Airway epithelial cell (primary cell): ENCODE measurements around a stretch of chr20.

- RAMPAGE, long total RNA = no peak
These were observed 39.8 kb downstream of the TMEM230 start for GRCh38 chr20:5072646-5073890.

GRCh38 chr20:5128845-5129152 lies 2.0 kb downstream of the CDS2 start:
- RAMPAGE, long total RNA = no peak

DNA sequence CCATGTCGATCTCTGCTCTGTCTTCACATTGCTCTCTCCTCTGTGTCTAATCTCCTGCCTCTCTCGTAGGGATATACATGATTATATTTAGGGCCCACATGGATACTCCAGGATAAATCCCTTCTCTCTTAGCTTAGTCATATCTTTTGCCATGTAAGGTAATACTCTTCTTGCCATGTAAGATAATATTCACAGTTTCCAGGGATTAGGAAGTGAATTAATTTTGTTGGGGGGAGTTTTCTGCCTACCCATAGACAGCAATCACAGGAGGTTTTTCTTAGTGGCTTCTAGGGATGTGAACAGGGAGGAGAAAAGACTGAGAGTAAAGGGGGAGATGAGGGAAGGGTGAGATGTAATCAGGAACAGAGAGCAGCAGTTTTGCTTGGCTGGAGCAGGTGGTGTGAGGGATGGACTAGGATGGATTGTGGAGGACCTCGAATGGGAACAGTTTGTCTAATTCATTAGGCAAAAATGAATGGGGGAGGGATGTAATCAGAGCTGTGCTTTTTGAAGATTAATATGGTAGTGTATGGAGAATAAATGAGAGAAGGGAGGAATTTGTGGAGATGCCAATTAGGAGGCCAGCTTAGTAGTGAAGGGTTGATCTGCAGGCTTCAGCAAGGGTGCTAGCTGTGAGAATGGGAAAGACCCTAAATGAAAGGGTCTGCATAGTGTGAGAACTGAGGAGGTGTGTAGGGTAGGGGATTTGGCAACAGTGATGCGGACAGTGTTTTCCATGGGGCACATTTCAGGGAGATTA lies 28.9 kb downstream of the CDS2 start:
- RAMPAGE, long total RNA = no peak

GRCh38 chr20:5159889-5160373 lies 33.1 kb downstream of the CDS2 start:
- RAMPAGE, long total RNA = no peak

DNA sequence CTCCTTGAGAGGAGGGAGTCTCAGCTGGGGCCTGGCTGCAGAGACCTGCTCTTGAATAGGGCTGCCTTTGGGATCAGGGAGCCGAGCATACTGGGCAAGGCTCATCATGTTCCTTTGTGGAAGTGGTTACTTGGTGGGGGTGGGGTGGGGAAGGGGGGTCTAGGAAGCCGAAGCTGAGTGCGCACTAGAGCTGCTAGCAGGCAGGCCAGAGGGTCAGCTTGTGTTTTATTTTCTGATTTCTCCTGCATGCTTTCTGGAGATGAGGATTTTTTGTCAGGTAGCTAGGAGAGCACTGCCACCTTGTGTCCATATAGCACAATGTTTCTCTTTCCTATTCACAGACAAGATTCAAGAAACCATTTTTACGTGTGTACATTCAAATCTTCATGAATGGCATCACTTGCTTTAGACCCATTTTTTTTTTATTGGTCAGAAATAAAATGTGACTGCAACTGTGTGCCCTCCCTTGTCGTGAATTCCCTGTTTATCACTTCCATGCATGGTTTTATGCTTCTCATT lies 65.5 kb downstream of the CDS2 start:
- RAMPAGE, long total RNA = no peak

DNA sequence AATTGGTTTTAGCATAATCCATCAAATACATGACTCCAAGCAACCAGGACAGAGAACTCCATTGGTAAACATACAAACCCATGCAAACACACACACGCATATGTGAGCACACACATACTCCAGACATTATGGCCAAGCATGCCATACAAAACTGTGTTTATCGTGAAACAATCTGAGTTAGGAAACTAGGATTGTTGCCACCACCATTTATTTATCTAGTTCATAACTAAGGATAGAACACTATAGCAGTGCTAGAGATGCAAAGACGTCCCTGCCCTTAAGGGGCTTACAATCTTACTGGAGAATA lies 66.6 kb downstream of the GPCPD1 start:
- RAMPAGE, long total RNA = no peak

DNA sequence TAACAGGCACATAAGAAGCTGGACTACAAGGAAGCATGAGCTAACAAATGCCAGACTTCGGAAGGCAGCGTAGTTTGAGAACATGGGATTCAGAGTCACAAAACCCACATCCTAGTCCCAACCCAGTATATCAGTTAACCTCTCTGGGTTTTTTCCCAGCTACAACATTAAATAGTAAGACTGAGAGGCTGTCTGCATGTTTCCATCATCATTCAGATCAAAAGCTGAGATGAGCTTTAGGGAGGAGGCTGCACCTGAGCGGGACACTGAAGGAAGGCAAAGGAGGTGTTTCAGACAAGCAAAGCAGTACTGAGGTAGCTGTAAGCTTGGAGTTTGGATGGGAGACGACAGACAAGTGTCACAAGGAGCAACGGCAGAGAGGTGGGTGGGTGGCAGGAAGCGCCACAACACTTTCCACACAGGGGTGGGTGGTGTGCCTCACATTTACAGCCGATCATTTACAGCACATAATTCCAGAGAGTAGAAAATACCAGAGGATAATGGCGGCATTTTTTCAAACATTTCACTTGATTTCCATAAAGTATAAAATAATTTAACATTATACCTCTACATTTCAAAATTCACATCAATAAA lies 66.2 kb downstream of the GPCPD1 start:
- RAMPAGE, long total RNA = no peak

- RAMPAGE, long total RNA = no peak
These were observed 4.3 kb downstream of the GPCPD1 start for GRCh38 chr20:5606228-5607220.

- RAMPAGE, long total RNA = no peak
These were observed 40.7 kb upstream of the GPCPD1 start for GRCh38 chr20:5651401-5651916.

DNA sequence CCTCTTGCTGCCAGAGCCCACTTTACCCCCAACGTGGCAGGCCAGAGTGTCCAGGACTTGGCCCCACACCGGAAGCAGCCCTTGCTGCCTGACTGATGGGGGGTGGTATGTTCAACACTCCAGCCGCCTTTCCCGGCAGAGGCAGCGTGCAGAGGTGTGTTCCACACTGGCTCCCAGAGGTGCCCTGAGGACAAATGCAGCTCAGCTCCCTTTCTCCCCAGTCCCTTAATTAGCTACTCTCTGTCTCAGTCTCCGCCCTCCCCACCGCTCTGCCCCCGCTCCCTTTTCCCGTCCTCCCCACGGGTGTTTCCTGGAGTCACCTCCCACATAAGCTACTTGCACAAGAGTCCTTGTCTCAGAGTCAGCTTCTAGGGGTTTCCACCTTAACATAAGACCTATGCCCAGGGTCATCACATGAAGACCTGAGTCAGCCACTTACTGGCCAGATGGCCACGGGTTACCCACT lies 61.7 kb upstream of the SHLD1 start:
- RAMPAGE, long total RNA = no peak

GRCh38 chr20:5714383-5715123 lies 35.6 kb upstream of the SHLD1 start:
- RAMPAGE, long total RNA = no peak

- RAMPAGE, long total RNA = no peak
These were observed 30.7 kb downstream of the SHLD1 start for GRCh38 chr20:5780869-5781267.

DNA sequence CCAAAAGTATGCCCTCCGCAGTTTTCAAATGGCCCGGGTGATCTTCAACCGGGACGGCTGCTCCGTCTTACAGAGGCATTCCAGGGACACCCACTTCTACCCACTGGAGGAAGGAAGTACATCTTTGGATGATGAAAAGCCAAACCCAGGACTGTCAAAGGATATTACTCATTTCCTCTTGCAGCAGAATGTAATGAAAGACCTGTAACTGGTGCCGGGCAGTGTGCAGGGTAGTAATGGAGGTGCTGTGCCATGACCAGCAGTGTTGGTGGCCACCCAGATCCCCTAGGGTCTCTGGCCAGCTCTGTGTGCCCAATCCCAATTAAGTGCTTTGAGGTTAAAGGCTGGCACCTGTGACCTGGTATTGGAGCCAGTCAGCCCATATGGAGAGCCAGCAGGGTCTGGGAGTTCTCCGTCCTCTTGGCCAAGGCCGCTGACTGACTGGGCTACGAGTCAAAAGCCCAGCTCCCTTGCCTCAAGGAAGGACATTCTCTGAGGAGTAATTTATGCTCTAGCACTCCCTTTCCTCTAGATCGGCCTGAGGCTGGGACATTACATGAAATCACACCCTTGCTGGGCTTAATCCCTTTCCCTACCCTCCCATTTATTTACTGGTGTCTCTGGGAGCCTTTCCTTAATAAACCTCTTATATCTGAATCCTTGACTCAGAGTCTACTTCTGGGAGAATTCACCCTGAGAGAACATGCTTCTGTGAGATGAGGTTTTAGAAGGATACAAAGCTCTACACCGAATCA lies 47.9 kb upstream of the CHGB start:
- RAMPAGE, long total RNA = no peak

DNA sequence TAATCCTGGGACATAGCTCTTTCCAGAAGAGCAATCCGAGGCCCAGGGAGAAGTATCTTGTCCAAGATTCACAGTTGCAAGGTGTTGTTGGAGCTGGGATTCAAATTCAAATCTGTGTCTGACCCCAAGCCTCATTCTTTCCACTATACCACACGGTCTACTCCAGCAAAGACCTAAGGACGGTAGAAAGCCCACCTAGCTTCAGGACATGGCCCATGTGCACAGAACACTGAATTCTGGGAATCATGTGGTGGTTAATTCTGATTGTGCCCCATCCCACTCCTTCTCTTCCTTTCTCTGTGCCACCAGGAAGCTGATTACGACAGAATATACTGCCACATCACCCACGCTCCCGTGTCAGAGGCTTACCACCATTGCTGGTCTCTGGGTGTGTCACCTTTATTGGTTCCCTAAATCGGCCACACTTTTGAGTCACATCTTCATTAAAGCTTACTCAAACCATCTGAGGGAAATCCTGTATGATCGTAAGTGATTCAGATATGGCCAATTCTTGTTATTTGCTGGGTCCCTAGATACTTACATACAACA lies 3.2 kb downstream of the TRMT6 start:
- RAMPAGE, long total RNA = no peak

DNA sequence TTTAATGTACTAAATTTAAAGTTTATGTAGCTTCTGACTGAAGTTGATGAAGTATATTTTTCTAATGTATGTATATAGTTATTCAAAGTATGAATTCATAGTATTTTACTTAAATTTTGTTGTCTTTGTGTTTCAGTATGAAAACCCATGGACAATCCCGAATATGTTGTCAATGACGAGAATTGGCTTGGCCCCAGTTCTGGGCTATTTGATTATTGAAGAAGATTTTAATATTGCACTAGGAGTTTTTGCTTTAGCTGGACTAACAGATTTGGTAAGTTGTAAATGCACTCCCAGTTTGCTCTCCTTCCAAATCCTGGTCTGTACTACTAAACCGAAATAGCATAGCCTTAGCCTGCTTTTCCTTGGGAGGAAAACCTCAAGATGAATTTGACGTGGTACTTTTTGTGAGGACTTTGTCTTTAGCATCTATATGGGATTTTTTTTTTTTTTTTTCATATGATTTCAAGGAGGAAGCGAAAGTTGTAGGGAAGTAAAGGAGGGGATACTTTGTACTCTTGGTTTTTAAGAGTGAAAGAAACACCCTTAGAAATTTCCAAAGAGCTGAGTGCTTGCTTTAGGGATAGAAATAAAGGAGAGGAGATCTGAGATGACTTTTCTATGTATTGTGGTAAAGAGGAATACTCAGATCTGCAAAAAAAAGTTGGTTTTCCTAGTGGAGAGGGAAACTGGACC lies 3.9 kb downstream of the CRLS1 start:
- RAMPAGE, long total RNA = no peak

DNA sequence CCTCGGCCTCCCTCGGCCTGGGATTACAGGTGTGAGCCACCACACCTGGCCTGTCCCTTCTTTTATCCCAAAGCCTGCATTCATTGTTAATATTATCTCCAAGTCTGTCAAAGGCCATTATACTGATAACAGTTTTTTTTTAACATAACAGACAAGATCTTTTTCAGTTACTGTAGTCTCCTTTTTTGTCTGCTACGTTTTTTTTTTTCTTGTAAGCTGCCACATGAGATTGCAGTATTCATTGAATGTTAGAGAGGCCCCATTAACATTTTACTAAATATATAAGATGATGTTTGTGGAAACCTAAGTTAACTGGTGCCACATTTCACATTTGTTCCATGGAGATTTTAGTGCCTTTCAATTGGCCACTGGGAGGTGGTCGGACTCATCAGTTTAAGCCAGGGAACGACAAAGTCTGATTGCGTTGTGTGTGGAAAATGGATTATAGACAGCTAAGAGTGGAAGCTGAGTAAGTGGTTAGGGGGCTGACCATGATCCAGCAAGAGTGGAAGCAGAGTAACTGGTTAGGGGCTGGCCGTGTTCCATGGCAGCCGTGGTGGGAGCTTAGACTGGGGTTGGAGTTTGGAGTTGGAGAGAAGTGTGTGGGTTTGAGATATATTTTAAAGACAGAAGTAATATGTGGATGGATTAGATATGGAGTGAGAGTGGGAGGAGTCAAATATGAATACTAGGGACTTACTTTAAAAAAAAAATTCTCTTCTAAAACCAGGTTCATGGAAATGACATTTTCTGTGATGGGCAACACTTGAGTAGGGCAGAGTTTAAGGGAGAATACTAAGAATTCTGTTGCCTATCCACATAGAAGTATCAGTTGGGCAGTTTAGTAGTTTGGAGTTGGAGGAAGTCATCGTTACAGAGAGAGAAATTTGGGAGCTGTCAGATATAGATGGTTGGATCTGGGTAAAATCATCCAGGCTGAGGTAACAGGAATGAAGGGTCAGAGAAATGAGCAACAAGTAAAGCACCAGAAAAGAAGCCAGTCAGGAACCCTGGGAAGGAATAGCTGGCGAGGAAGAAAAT lies 6.2 kb downstream of the CRLS1 start:
- RAMPAGE, long total RNA = no peak

DNA sequence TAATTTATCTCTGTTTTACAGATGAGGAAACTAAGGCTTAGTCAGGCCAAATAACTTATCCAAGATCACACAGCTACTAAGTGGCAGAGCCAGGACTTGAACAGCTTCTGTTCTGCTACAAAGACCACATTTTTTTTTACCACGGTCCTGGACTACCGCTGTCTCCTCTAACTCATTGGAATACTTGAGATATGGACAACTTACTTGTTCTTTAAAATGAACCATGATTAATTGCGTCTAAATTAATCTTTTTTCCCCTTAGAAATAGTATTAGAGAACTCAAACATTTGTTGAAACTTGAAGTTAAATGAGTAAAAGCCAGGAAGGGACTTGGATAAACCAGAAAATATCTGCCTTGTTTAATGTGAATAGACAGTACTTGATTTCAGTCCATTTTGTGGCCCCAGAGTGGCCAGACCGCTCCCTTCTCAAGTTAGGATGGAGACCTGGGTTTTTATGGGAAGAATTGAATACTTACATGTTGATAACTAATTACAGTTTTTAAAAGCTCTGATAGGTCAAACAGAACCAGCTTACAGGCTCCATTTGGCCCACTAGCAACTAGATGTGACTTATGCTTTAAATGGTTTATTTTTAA lies 8.4 kb downstream of the CRLS1 start:
- RAMPAGE, long total RNA = no peak

DNA sequence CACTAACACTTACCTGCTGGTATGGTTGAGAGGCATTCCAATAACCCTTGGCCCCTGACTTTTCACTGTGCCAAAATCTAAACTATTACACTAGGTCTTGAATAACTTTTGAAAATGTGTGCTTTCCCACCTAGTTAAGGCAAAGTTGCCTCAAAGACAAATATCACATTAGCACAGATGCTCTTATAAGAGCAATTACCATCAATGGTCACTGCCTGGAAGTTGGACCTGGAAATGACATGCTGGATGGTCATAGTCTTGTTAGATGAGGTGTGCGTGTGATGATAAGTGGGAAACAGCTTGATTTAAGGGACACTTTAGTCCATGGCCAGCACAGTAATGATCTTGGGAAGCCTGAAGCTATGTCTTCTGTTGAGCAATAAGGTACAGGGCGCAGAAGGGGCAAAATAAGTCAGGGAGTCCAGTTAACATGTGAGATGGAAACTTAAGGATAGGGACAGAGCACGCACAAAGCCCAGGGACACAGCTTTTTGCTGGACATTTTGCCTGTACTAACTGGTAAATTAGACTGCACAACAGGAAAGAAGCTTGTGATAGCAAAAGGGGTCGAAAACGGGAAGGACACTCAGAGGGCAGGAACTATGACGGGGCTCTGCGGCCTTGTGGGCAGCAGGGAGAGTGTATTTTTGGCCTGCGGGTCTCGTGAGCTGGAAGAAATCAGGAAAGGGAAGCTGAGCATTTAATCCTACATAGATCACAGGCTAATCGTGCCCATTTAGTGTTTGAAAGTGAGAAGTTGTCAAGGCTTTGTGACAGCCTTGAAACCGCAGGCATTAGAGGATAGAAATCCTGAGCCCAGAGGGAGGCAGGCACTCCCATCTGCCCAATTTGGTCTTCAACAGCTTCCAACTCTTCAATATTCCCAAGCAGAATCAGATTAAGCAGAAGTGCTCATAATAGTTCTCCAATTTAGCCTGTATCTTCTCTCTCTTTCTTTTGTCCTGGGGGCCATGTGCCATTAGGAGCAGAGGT lies 66.7 kb upstream of the BMP2 start:
- RAMPAGE, long total RNA = no peak

DNA sequence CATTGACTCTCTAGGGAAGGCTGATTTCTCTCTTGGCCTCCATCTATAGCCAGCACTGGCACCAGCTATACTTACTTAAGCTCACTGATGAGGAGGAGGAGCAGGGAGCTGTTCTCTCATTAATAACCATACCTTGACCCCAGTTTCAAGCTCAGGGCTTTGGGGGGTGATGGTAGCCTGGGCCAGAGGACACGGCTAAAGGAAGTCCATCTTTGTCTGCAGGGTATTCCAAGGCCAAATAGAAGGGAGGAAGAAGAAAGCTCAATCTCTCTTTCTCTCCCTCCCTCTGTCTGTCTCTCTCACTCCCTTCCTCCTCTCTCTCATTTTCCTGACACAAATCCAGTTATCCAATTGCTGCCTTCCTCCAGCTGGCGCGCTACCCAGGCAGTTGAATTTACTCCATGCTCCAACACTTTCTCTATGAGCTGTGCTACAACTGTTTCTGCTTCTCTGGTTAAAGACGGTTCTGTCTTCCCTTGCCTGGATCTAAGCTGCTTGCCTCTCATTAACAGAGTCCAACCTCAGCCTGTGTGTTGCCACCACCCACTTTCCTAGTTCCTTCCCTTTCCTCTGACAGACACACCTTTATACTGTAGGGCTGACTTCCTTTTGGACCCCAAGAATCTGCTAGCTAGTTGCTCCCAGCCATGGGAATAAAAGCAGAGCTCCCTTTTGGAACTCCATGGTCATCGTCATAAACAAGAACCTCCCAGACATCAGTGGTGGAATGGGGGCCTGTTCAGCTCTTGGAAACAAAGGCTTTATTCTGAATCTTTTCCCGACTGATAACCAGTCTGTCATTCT lies 31.6 kb upstream of the BMP2 start:
- RAMPAGE, long total RNA = no peak

GRCh38 chr20:6769879-6770440 lies 2.5 kb downstream of the BMP2 start:
- RAMPAGE, long total RNA = no peak